Neutrophil (primary cell): Measurements from ENCODE around the genes AKR1B1 and STRA8.

GRCh38 chr7:131581110-131582092 lies 25.0 kb upstream of the PODXL start:
- PRO-cap, result no peak

DNA sequence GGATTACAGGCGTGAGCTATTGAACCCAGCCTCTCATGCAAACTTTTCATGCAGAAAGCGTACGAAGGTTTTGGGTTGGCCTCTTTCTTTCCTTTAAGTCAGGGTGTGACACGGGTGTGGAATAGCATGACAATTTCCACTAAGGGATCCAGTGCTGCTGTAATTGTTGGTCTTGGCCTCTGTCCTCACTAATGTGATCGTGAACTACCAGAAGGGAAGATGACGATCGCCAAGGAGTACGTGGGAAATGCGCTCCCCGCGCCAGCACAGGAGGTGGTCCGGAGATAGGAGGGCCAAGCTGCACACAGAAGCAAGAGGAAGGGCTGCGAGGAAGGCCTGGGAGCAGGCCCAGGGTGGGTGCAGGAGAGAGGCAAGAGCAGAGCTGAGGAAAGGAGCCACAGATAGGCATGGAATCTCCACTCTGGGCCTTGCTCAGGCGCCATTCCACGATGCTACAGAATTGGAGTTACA lies 79.7 kb upstream of the PODXL start:
- PRO-cap, result no peak

- PRO-cap, result no peak
These were observed 167.6 kb upstream of the PODXL start for GRCh38 chr7:131723917-131724567.

DNA sequence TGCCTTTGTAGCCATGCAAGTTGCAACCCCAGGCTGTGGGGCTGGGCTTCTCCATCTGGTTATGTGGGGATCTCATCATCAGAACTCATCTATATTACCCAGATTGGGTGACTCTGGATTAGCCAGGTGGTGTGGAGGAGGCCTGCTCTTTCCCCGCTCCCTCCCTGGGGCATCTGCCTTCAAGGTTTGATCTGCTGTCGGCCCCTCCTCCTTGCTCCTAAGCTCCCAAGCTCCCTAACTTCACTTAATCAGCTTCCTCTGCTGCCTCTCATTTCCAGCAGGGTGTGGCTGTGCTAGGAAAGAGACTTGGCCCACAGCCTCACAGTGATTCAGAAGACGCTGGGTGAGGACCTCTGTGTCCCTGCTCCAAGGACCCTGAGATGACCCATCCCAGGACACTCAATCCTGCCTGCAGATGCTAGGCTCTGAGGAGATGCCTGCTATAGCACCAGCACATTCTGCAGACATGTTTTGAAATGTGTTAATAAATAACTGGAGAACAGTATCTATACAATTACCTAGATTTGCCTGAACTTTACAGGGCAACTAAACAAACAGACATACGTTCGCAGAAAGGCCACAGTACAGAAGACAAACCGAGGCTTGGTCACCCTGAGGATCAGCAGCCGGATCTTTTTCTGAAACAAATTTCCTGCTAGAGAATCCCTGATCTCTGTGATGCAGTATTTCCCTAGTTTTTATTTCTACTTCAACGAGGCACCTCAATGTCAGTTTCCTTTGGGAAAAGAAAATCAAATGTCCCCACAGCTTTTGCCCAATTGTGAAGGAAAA lies 392.2 kb upstream of the PODXL start:
- PRO-cap, result no peak

GRCh38 chr7:131976930-131977164 lies 420.4 kb upstream of the PODXL start:
- PRO-cap, result no peak

GRCh38 chr7:132145051-132145945 lies 431.0 kb downstream of the PLXNA4 start:
- PRO-cap, result no peak

- PRO-cap, result no peak
These were observed 38.3 kb upstream of the PLXNA4 start for GRCh38 chr7:132614407-132615203.

- PRO-cap, result no peak
These were observed 111.8 kb upstream of the PLXNA4 start for GRCh38 chr7:132688007-132688450.

GRCh38 chr7:133053264-133053865 lies 28.5 kb downstream of the CHCHD3 start:
- PRO-cap, result no peak

DNA sequence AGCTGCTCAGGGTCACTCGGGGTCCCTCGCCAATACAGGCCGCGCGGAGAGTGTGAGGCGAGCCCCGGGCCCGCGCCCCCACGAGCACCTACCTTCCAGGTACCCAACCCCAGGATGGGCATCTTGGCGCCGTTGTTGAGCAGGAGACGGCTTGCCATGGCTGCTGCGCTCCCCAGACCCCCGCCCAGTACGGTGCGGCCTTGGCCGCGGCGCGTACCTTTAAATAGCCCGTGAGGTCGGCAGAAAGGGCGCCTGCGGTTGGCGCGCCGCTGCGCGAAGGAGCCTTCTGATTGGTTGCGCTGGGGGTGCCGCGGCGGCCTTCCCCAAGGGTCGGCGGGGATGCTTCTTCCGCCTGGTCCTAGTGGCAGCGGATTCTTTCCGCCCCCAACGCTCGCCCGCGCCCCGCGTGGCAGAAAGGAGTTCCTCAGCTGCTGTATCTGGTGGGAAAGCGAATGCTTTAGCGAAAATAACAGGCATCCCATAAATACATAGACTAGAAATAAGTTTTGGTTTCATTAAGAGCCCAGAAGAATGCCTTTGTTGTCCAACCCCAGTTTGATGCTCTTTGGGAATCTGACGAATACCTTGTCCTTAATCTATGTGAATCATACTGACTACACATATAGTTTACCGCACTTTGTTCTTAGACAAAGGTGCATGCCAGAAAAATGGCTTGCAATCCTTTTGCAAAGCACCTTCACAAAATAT lies at the start of gene AKR1B1:
TSS of gene AKR1B1 (minus strand) at position 196 of the 708 bp plus-strand sequence.
- PRO-cap, result no peak

GRCh38 chr7:134547351-134548020 lies 1.4 kb upstream of the AKR1B15 start:
- PRO-cap, result no peak

GRCh38 chr7:134562914-134563527 lies 14.1 kb downstream of the AKR1B15 start:
- PRO-cap, result no peak

DNA sequence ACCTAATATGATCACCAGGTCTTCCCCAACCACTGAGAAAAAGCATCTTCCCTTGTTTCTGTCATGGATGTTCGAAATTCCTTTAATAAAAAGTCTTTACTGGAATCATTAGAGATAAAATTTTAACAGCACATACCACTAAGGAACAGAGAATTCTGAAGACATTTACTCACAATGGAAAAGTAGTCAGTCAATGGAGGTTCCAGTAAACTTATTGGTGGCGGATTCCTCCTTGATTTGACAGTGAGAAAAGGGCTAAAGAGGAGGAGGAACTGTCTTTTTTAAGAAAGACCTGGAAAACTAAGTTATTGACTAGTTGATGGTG lies 46.0 kb downstream of the BPGM start:
- PRO-cap, result no peak

DNA sequence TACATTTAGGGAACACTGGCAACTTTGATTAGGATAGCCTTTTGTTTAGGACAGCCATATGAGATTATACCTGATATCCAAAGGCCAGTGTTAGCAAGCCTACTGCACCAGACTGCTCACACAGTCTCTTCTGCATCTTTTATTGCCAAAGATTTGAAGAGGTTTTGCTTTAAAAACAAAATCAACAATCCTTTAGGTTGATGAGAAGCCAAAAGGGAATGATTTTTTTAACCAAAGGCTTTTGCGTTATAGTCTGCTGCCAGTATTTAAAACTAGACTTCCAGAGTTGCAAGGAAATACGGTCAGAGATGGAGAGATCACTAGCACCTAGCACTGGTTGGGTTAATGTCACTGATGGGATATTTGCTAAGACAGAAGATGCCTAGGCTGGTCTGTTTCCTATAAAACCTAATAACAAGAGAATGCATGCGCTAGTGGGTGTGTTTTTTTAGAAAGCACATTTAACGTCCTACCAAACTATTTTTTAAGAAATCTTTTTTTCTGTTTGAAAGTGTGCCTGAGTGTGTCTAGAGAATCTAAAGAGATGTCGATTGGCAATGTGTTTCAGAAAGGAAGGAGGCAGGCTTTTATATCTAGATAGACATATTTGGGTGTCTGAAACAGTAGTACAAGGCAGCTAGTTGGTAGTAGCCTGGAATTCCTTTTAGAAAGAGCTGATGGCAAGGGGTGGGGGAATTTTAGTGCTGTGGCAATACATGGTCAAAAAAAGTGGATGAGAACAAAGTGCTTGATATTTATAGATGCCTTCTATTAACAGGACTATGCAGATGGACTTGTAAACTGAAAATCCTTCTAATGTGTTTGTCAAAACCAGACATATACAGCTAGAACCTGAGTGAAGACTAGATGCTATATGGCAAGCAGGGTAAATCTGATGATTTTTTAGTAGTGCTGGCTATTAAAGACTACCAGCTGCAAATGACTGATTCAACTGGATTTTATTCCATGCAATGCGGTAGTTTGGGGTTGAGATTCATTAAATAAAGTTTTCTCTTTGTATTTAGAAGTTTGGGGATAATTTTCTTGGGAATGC lies 885 bp downstream of the CALD1 start:
- PRO-cap, result no peak

DNA sequence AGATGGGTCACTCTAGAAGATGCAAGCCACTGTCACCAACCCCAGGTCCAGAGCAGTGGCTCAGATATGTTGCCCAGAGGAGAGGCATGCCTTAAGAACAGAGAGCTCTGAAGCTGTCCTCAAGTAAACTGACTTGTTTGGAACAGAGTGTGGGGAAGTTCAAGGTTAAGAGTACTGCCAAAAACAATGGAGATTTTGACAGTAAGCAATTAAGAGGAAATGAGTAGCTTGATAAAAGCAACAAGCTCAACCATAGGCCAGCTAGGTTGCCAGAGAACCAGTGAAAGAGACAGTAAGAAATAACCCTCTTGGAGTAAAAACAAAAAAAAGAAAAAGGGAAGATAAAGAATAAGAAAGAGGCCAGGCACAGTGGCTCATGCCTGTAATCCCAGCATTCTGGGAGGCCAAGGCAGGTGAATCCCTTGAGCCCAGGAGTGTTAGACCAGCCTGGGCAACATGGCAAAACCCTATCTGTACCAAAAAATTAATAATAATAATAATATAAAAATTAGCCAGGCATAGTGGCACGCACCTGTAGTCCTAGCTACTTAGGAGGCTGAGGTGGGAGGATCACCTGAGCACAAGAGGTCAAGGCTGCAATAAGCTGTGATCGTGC lies 3.5 kb upstream of the TMEM140 start:
- PRO-cap, result no peak

DNA sequence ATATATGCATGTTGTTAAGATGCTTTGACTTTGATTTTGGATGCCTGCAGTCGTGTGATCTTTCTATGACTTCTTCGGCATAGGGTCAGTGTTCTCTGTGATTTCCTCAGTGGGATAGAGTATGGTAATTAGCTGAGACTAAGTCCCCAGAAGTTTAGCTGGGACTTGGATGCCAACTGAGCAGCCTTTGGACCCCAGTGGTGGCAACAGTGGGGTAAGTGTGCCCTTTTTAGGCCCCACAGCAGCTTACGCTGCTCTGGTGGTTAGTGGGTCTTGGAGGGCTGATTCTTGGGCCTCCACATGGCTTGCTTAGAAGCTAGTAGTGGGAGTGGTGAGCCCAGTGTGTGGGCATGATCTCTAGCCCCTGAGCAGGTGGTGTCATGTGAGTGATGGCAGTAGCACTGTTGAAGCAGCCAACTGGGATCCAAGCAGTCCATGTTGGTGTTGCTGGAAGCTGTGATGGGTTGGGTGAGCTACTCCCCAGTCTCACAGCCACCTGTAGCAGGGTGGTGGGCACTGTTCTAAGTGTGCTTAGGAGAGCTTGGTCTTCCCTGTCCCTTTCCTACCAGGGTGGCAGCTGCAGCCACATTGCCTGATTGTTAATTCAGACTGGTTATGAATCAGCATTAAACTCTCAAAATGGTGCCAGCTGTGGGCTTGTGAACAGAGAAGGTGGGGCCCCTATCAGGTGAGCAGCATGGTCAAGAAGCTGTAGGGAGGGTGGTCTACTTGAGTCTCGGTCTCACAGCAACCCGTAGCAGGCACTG lies 9.6 kb downstream of the TMEM140 start:
- PRO-cap, result no peak

DNA sequence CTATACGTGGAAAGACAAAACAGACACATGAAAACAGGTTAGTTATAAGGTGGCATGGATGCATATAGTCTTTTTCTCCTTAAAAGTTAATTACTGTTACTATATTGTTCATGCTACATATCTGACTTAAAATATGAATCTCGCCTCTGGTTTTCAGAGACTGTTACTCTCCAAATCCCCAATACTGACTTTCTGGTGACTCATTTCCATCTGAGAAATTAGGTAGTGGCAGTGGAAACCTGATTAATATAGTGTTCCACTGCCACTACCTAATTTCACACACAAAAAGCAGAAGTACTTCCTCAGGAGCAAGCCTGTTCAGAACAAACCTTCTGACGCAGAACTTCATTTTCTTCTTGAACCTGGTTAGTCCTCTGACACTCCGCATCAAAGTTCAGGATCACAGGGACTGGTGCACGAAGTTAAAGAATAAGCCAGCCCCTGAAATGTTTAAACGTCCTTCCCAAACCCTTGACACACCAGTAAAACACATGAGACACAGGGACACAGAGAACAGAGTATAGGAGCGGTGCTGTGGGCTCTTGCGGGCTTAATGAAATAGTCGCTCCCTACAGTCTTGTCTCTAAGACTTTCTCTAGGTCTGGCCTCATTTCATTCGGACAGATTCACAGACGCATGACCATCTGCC lies 4.4 kb downstream of the WDR91 start:
- PRO-cap, result no peak

- PRO-cap, result no peak
These were observed 877 bp upstream of the WDR91 start for GRCh38 chr7:135212199-135212606.

DNA sequence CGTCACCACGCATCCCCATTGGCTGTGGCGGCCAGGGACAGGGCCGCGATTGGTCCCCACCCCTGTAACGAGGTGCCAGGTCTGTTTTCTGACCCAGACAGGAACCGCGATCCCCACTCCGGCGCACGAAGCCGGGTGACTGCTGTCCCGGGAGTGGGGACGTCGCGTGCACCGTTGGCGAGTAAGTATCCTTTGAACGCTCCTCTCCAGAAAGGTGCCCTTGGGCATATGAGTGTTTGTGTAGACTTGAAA lies at the start of gene STRA8:
TSS of gene STRA8 (plus strand) at position 116 of the 252 bp plus-strand sequence.
- PRO-cap, result no peak

DNA sequence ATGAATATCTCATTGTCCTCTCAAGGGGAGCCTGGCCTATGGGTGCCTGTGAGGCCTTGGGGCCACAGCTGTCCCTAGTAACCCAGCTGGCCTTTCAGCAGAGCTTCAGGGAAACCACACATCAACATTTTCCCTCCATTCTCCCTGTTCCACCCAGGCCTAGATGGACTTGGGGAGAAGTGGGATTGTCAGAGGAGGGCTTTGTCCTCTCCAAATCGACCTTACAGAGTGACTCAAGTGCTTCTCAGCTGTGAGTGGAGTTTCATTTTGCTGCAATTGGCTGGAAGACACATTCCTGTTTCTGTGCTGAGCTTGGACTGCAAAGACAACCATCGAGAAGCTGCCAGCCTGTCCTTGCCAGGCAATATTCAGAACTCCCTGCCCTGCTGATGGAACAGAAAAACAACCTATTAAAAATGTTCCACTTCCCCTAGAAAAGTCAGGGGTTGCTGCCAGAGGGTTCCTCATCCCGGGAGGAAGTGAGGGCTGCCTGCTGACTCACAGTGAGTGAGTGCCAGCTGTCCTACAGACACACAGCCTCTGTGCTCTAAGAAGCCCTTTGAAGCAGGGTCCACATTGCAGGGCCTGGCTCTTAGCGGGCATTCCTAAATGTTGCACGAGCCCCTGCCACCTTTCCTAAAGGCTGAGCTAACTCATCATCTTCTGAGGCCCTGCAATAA lies 20.4 kb downstream of the STRA8 start:
- PRO-cap, result no peak